NCI-H460 (cell line): Measurements from ENCODE around the genes KCTD11 and TRAPPC1.

DNA sequence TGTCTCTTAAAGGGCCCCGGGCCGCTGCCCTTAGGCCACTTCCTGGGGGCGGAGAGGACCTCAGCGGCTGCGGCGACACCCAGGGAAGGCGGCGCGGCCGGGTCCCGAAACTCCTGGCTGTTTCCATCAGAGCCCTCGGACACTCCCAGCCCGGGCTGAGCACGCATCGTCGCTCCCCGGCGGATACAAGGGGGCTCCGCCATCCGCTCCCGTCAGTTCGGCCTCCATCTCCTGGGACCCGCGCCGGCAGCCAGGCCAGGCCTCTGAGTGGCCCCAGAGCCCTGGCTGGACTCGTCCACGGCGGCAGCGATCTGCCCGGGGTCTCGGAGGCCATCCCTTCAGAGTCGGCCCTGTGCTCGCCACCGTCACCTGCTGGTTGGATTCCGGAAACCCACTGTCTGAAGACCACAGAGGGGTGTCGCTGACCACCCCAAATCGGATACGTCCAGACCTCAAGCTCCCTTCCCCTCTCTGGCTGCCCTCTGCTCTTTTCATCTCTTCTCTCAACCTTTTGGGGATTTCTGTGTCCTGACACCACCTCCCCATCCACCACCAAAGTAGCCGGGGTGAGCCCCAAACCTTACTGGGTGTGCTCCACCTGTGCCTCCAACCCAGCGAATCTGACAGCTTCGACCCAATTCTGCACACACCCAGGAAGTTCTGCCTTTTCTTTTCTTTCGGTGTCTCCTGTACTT, at the start of gene KCTD11:
KCTD11 (plus strand) TSS at position 38 of the 695 bp plus-strand sequence.
RAMPAGE:
- cytosol, long total RNA: no peak
- long total RNA: start-site peak on the plus strand centred at position 50 of the sequence, 34 bp wide, 23 and 32 reads in 2 replicates
- nucleus, long total RNA: no peak

GRCh38 chr17:7380325-7380671, 591 bp upstream of the TNK1 start:
RAMPAGE:
- cytosol, long total RNA: no peak
- long total RNA: no peak
- nucleus, long total RNA: no peak

DNA sequence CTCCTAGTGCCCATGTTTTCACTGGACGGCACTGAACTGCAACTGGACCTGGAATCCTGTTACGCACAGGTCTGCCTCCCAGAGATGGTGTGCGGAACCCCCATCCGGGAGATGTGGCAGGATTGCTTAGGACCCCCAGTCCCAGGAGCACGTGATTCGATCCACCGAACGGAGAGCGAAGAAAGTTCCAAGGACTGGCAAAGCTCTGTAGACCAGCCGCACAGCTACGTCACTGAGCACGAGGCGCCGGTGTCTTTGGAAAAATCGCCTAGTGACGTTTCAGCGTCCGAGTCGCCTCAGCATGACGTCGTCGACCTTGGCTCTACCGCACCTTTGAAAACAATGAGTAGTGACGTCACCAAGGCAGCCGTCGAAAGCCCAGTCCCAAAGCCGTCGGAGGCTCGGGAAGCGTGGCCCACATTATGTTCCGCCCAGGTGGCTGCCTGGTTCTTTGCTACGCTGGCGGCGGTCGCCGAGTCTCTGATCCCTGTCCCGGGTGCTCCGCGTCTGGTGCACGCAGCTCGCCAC, 1.2 kb downstream of the TMEM102 start:
RAMPAGE:
- cytosol, long total RNA: no peak
- long total RNA: no peak
- nucleus, long total RNA: no peak

GRCh38 chr17:7475596-7476113, 3.8 kb downstream of the ZBTB4 start:
RAMPAGE:
- cytosol, long total RNA: no peak
- long total RNA: no peak
- nucleus, long total RNA: no peak

RAMPAGE:
- cytosol, long total RNA: no peak
- long total RNA: no peak
- nucleus, long total RNA: no peak
Measured at GRCh38 chr17:7490873-7491318, 9.7 kb downstream of the SLC35G6 start.

DNA sequence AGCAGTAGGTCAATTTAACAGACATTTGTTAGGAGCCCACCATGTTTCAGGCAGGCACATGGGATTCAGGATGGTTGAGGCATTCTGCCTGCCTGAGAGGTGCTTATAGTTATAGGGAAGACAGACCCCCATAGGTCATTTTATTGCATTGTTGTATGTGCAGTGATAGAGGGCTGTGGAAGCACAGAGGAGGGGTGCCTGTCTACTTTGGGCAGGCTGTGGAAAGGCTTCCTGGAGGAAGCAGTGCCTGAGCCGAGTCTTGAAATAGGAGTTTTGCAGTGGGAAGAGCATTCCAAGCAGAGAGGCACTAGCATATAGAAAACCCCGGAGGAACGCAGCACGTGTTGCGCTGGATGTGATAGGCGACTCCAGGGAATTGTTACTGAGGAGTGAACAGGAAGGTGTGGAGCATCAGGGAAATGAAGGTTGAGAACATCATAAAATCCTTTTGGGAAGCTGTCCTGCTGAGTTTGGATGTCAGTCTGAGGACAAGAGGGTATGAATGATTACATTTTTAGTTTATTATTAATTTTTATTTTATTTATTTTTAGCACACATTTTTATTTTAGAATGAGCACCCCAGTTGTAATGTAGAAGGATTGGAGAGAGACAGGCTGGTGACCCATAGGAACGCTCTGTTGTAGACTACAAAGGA, 12.0 kb downstream of the SLC35G6 start:
RAMPAGE:
- cytosol, long total RNA: no peak
- long total RNA: no peak
- nucleus, long total RNA: no peak

DNA sequence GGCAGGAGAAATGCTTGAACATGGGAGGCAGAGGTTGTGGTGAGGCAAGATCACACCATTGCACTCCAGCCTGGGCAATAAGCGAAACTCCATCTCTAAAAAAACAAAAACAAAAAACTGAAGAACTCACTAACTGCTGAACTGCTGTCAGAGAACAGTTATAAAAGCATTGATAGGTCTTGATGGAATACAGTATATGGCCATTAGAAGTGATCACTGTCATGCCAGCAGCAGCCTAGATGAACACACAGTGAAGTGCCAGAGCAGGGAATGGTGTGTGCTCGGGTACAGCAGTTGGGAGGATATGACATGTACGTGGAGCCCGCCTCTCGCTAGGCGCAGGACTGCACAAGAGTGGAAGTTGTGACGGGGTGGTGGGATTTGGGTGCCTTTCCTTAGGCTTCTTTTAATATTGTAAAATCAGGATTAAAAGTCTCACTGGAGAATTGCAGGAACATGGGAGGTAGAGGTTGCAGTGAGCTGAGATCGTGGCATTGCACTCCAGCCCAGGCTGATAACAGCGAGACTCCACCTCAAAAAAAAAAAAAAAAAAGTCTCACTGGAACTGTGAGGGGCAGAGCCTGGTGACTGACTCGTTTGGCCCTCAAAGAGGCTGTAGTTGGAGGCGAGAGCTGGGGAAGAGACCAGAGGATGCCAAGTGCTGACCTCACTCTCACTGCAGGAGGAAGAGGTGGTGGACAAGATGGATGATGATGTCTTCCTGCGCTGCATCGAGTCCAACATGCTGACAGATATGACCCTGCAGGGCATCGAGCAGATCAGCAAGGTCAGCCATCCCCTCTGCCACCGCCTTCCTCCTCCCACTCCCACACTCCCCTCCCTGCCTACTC, 29.5 kb downstream of the SLC35G6 start:
RAMPAGE:
- cytosol, long total RNA: no peak
- long total RNA: no peak
- nucleus, long total RNA: no peak

DNA sequence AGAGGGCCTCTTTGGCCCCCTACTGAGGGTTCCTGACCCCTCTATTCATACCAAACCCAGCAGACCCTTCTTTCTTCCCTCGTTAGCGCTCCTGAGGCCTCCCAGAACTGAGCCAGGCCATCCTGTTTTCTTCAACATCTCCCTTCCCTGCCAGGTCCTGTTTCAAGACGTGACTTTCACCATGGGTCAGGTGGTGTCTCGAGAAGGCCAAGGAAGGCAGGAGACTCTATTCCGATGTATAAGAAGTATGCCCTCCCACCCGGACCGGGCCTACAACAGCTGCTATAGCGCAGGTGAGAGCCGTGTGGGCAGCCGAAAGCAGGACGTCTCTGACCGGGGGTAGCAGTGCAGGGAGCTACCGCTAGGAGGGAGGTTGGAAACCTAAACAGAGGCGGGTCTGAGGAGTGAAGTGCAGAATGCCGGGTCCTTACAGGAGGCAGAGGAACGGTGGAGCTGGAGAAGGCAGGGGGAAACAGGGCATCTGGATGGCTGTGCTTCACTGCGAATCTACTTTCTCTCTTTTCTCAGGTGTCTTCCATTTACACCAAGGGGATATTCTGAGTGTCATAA, 1.4 kb upstream of the SENP3 start:
RAMPAGE:
- cytosol, long total RNA: no peak
- long total RNA: no peak
- nucleus, long total RNA: no peak

DNA sequence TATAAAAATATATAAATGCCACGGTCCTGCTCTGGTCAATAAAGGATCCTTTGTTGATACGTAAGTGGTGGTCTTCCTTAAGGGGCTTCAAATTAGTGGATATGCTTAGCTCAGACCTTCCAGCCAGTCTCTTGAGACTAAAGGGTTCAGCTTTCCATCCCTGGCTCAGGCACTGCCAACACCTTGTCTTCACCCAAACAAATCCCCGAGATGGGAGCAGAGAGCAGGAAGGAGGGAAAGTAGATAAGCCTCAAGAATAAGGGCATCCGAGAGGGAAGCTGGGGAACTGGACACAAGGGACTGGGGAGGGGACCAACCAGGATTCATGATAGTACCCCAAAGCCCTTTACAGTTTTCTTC, 739 bp upstream of the EIF4A1 start:
RAMPAGE:
- cytosol, long total RNA: no peak
- long total RNA: no peak
- nucleus, long total RNA: no peak

RAMPAGE:
- cytosol, long total RNA: no peak
- long total RNA: no peak
- nucleus, long total RNA: no peak
Measured at GRCh38 chr17:7585639-7586229, 2.1 kb downstream of the MPDU1 start.

RAMPAGE:
- cytosol, long total RNA: no peak
- long total RNA: no peak
- nucleus, long total RNA: no peak
Measured at GRCh38 chr17:7641748-7642132, 9.0 kb upstream of the ATP1B2 start.

DNA sequence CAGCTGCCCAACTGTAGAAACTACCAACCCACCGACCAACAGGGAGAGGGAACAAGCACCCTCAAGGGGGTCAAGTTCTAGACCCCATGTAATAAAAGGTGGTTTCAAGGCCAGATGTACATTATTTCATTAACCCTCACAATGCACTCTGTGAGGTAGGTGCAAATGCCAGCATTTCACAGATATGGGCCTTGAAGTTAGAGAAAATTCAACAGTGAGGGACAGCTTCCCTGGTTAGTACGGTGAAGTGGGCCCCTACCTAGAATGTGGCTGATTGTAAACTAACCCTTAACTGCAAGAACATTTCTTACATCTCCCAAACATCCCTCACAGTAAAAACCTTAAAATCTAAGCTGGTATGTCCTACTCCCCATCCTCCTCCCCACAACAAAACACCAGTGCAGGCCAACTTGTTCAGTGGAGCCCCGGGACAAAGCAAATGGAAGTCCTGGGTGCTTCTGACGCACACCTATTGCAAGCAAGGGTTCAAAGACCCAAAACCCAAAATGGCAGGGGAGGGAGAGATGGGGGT, 18.2 kb downstream of the TP53 start:
RAMPAGE:
- cytosol, long total RNA: no peak
- long total RNA: no peak
- nucleus, long total RNA: no peak

RAMPAGE:
- cytosol, long total RNA: no peak
- long total RNA: no peak
- nucleus, long total RNA: no peak
Measured at GRCh38 chr17:7703099-7704072, 1.6 kb upstream of the EFNB3 start.

DNA sequence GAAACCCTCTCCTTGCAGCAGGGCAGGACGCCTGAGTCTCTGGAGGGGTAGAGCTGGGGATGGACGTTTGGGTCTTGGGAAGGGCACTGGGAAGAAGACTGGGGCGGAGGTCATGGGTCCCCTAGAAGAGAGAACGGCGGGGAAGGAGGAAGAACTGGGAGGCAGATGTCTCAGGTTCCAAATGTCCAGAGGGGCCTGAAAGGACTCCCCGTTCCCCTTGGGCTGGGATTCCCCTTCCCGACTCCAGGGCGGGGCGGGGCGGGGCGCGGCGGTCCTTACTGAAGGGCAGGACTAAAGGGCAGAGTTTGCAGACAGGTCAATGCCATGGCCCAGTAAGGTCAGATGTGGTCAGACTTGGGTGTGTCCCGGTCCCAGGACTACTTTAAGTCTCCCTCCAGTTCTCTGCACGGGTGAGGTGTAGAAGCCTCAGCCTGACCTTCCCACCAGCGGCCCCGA, 396 bp downstream of the KDM6B start:
RAMPAGE:
- cytosol, long total RNA: no peak
- long total RNA: no peak
- nucleus, long total RNA: no peak

DNA sequence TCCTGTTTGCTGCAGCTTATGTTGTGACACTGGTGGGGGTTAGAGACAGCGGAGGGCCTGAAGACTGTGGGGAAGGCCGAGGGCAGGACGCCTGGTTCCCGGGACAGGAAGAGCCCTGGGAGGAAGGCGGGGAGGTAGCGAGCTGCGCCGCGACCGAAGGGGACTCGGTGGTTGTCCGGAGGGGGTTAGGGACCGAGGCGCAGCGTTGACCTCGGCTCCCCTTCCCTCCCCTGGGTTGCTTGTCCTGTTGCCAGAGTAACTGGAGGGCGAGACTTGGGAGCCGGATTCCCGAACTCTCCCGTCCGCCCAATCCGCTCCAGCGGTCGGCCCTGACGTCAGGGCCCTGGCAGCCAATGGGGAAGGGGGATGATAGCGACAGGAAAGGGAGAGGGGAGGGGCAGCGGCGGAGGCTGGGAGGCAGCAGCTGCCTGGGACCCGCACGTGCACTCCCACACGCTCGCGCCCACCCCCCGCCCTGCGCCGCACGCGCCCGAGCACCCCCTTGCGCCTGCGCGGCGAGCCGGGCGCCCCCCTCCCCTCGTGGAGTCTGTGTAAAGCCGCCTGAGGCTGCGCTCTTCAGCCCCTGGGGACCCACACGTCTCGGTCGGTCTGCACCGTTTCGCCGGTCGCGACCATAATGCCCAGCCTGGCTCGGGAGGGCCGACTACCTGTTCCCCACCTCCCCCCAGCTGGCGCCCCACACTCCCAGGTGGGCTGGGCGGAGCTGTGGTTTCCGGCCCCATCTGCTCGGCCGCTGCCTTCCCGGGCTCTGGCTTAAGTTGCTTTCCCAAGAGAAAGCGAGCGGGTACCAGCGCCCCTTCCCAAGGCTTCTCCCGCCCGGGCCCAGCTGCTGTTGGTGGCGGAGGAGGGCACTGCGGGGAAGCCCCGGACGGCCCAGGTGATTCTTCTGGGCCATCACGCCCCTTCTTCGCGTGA, 1.5 kb downstream of the KDM6B start:
RAMPAGE:
- cytosol, long total RNA: no peak
- long total RNA: no peak
- nucleus, long total RNA: no peak

GRCh38 chr17:7845729-7846782, 8.8 kb upstream of the TMEM88 start:
RAMPAGE:
- cytosol, long total RNA: no peak
- long total RNA: no peak
- nucleus, long total RNA: no peak

DNA sequence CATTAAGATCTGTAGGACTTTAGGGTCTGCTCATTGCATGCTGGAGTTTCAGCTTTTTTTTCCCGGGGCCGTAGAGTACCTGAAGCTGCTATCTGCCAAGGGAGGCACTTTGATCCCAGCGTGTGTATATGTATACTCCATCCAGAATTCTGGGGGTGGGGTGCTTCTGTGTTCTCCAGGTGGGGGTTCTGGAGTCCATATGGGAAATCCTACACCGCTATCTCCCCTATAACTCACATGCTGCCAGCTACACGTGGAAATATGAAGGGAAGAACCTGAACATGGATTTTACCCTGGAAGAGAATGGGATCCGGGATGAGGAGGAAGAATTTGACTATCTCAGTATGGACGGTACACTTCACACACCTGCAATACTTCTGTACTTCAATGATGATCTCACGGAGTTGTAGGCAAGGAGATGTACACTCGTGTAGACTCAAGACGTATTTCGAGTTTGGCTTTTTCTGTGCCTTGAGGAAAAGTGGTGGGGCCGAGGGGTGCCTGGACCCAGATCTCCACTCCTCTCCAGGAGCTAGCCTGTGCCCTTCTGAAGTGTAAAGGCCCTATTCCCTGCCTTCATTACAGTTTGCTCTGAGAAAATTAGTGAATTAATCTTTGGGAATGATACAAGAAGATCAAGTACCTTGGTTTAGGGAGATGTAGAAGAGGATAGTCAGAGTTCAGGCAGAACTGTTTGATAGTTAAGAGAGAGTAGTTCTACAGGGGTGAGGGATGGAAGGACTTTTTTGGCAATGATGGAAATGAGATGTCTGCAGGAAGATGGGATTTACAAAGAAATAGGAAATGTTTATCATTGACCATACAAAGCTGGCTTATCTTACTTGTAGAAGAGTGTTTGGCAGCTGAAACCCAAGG, 1.6 kb downstream of the CYB5D1 start:
RAMPAGE:
- cytosol, long total RNA: no peak
- long total RNA: no peak
- nucleus, long total RNA: no peak

GRCh38 chr17:7868139-7868438, 10.3 kb downstream of the CYB5D1 start:
RAMPAGE:
- cytosol, long total RNA: no peak
- long total RNA: no peak
- nucleus, long total RNA: no peak

DNA sequence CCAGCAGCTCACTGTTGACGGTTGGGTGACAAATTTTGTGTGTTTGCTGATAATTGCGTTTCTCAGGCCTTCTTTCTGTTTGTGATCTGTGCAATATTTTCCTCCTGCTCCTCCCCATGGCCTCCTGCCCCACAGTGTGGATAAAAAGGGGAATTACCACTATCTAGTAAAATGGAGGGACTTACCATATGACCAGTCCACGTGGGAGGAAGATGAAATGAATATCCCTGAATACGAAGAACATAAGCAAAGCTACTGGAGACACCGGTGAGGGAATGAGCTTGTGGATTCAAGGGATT, 9.2 kb downstream of the CHD3 start:
RAMPAGE:
- cytosol, long total RNA: no peak
- long total RNA: no peak
- nucleus, long total RNA: no peak

DNA sequence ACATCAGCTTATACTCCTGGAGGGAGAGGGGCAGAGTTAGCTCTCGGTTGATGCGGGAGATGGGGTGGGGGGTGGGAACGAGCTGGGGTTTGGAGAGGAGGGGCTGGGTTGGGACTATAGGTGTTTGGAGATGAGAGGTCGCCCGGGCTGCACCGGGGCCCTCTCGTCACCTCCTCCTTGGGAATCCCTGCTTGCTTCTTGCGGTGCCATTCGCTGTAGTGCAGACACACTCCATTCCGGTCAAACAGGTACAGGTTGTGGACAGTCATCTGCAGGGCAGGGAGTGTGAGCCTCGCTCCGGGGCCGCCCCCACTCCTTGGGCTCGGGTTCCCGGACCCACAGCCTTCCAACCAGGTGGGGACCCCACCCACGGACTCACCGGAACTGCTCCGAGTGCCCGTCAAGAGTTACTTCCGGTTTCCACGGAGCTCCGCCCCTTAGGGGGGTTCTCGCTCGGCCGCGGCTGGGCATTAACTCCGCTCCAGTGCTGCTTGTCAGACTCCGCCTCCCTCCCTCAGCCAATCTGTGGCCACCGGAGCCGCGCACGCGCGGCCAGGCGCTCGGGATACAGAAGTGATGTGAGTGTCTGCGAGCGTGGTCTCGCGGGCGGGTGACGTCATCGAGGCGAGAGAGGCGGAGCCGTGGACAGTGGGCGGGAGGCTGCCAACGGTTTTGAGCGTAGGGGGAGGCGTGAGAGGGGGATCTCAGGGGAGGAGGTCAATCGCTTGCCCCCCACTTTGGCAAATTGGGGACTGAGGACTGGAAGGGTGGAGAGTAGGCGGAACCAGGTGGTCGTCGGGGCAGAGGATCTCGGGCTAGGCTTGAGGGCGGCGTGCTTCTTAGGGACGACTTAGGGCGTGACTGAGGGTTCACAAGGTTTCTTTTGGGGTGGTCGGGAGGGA, at the start of gene TRAPPC1:
TRAPPC1 (minus strand) TSS at position 386 of the 902 bp plus-strand sequence.
RAMPAGE:
- cytosol, long total RNA: start-site peak on the minus strand centred at position 388 of the sequence, 73 bp wide, 182 and 195 reads in 2 replicates; start-site peak on the plus strand centred at position 653 of the sequence, 59 bp wide, 30 and 61 reads in 2 replicates
- long total RNA: no peak
- nucleus, long total RNA: start-site peak on the minus strand centred at position 360 of the sequence, 24 bp wide, 50 and 146 reads in 2 replicates